SK-N-MC (cell line): Measurements from ENCODE around the gene UBAP1.

GRCh38 chr9:33034819-33035507 is 9.9 kb downstream of the DNAJA1 start:
- RRBS = no CpG with 5 or more reads among the region's 6 CpGs

DNA sequence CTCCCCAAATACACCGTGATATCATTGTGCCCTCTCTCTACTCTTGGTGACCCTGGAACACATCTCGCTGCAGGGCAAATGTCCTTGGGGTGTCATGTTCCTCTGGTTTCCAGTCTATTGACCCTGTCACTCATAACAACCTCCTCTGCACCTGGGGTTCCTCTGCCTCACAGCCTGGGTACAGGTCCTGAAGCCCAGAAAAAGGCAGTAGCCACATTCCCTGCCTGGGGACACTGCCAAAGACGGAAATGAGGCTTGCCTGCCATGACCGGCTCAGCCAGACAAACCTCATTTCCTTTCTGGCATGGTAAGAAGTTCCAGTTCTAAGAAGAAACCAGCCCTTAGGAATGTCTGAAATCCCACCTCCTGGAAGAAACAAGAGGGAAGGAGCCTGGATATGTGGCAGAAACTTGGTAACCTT is 30.5 kb upstream of the SMU1 start:
- RRBS = no CpG with 5 or more reads among the region's 4 CpGs

- RRBS = no CpG with 5 or more reads among the region's 3 CpGs
Observed at GRCh38 chr9:33108612-33108989, 32.1 kb upstream of the SMU1 start.

DNA sequence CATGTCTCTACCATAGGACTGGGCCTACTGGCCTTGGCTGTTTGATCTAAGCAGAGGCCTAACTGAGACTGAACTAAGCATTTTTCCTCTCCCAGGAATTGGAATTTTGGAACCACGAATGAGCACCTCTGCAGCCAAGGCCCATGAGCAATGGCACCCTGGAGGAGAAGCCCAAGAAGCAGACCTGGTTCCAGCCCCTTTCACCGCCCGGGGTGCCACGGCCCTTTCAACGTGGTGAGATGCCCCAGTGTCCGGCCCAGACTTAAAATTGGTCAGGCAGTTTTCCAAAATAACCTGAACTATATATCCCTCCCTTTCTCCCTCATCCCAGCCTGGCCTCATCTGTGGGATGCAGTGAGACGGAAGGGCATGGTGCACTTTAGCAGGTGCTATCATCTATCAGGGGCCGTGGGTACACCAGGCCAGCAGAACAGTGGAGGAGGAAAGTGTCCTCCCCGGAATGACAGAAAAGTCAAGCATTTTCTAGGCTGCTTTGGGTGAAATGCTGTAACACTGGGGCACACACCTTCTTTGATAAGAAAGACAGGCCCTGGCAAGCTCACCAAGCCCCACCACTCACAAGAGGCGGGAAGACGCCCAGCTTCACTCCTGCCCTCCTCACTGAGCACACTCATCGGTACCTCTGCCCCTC is 43.4 kb downstream of the B4GALT1 start:
- RRBS = 98% methylated on average over 4 of the region's 12 CpGs

DNA sequence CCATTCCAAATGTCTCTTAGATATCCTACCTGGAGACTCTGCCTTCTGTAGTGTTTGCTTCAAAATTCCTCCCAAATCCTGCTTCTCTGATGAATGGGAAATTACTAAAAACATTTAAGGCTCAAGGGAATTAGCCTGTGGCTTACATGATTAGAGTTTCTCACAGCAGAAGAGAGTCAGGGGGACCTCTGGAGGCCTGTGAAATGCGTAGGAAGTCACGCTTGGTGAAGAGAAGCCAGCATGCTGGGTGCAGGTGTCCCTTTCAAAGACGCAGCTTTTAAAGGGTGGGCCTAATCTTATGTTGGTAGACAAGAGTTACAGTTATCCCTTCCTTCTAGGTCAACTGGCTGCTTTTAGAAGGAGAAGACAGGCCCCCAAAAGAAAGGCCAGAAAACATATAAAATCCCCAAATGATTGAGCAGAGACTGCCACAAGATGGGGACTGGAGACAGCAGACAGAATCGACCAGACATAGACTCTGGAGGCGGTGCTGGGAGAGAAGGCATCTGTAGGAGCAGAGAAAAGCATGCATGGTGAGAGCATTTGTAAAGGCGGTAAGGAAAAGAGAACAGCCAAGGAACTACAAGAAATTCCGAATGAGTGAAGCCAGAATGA is 42.3 kb downstream of the B4GALT1 start:
- RRBS = no CpG with 5 or more reads among the region's 7 CpGs

DNA sequence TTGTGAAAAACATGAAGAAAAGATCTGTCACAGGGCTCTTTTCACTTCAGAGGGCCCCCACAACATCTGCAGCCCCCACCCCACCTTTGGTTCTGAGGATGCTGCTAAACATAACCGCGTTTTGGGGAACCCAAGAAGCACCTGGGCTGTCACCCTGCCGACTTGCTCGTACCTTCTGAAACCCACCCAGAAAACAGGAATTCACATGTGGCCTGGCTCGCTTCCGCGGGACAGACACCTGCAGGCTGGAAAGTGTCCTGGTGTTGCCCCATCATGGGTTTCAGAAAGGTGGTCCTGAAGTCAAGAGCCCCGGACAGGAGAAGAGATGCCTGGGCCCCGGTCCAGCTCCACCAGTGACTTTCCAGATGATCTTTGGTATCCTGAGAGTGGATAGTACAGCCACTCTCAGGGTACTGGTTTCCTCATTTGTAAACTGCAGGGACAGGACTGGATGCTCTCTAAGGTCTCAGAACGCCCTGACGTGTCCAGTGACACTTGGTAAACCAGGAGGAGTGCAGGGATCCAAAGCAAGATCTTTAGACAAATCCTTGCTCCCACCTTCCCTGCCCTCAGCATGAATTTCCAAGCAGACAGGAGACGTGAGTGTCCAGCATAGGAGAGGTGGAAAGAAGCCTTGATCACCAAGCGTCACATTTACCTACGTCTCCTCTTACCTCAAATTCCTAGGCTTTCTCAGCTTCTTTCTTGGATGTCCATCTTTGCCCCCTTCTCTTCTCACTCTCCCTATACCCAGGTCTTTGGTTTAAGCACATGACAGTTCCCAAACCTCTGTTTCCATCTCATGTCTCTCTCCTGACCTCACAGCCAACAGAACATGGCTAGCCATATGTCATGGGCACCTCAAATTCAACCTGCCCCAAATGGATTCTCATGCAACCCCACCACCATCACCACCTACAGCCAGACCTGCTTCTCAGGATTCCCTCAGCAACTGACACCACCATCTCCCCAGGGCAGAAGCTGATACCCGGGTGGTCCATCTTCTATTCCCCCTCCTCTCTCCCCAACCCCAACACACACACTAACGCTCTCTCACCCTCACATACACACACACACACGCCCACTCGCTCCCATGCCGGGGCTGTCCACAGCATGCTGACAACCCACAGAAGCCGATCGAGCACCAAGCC is 28.9 kb downstream of the B4GALT1 start:
- RRBS = 95% methylated on average over 3 of the region's 21 CpGs

DNA sequence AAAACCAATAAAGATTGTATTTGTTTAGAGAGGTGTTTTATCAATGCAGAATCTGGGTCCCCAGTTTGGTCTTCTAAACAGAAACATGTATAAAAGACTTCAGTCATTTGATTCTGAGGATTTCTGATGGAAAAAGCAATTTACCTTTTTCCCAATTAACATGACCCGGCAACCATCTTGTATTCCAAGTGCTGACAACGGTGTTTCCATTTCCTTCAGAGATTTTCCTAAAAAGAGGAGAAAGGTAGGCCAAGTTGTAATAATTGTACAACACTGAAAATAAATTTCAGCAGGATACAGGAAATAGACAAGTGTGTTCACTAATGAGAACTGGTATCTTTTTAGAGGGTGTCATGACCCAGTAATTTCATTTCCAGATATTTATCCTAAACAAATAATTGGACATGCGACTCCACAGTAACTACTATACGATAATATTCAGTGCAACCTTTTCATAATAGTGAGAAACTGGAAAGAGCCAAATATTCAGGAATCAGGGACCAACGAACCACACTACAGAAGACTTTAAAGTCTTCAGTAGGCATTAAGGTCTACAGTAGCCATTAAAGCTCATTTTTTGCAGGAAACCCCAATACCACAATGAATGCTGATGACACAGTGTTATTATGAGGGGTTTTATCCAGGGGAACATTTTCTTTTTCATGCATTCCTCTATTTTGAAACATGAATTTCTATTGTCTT is 3.4 kb downstream of the BAG1 start:
- RRBS = no CpG with 5 or more reads among the region's 5 CpGs

DNA sequence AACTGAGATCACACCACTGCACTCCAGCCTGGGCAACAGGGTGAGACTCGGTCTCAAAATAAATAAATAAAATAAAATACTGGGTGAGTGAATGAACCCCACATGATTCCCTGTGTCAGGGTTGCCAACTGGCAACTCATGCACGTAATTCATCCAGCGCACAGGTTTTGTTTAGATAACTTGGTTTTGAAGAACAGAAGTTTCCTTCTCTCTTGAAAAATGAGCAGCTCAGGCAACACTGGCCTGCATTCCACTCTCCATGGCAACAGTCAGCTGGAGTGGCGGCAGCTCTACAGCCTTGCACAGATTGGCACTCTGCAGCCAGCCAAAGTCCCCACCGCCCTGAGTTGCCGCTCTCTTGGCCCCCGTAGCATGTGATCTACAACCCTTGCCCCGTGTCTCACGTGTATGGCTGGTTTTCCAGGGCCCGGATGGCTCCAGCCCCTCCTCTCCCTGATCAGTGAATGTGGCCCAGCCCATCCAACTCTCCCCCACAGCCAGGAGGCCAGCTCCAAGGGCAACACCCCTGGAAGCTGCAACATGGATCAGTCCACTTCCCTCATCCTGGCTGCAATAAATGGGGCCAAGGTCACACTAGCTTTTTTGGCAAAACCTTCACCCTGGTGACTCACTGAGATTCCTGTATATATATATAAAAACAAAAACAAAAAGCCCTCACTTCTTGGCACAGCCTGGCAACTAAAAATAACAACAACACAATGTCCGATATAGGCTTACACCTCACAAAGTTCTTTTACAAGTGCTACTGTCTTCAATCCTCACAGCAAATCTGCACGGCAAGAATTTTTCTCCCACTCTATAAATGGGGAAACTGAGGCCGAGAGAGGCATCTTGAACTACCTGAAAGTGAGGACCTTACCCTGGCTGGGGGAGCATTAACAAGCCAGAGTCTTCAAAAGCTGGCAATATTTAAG is 11.0 kb downstream of the AQP7 start:
- RRBS = no CpG with 5 or more reads among the region's 13 CpGs

DNA sequence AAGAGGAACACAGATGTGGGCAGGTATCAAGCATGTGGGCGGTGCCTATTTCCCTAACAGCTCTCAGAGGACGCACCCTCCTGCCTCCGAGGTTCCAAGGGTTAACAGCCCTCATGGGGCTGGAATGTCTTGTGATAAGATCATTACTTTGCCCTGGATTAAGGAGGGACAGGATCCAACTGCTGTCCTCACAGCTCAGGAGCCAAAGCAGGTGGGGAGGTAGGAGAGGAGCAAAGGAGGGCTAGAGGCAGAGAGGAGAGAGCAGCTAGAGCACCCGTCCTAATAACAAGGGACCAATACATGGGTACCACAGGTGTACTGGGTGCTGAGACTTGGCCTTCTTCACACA is 9.9 kb downstream of the AQP7 start:
- RRBS = no CpG with 5 or more reads among the region's 4 CpGs

DNA sequence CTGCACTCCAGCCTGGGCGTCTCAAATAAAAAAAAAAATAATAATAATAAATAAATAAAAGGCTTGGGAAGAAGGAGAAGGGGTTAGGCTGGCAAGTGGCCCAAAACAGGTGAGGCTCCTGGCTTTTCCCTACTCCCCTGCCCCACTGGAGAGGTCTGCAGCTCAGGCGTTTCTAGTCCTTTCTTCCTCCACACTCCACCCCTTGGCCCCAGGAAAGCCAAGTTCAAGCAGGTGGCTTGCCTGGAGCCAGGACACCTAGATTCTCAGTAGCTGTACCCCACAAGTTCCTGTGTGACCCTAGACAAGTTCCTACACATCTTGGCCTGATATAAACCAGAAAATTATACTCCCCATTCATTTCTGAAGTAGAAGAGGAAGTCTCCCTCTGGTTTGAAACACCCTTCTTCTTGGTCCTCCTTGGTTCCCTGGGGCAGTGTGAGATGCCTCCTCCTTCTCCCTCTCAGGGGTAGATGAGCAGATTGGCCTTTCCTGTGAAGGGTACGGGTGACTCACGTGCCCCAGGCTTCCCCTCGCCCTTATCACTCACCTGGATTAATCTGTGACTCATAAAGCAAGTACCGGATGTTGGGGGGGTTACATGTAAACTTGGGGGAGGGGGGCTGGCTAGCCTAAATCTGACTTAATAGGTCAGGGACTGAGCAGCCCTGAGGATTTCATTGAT is 10.9 kb upstream of the AQP3 start:
- RRBS = no CpG with 5 or more reads among the region's 6 CpGs

- RRBS = no CpG with 5 or more reads among the region's 26 CpGs
Observed at GRCh38 chr9:33523367-33523883, 626 bp upstream of the ANKRD18B start.

GRCh38 chr9:33787890-33788466 is 7.4 kb upstream of the PRSS3 start:
- RRBS = no CpG with 5 or more reads among the region's 1 CpG

DNA sequence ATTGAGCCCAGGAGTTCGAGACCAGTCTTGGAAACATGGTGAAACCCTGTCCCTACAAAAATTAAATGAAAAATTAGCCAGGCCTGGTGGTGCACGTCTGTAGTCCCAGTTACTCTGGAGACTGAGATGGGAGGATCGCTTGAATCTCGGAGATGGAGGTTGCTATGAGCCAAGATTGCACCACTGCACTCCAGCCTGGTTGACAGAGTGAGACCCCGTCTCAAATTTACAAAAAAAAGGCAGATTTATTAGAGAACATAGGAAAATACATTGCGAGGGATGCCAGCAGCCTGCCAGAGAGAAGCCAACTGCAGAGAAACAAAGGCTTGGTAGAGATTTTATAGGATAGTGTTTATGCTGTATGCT is 61.4 kb downstream of the UBE2R2 start:
- RRBS = no CpG with 5 or more reads among the region's 6 CpGs

DNA sequence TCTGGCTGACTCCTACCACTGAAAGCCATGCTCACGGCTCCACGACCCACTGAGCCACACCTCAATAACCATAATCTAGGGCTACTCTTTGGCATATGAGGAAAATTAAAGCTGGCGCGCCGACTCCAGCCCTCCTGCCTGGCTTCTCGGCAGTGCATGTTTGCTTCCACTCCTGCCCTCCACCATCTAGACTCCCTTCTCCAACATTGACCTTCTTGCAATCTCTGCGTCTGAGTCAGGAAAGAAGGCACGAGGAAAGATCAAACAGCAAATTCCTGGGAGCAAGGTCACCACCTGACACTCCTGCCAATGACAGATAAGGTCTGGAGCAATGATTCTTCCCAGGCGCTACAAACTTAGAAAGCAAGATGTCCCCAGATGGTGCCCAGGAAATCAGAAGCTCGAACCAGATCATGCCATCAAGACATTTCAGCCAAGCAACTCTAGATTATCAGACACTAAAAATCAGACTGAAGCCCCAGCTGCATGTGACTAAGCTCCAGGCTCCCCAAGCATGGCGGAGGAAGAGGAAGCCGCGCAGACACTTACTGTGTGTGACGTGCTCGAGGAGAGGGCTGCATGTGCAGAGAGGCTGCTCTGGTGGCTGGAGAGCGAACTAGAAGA is 115.2 kb downstream of the UBE2R2 start:
- RRBS = no CpG with 5 or more reads among the region's 16 CpGs

DNA sequence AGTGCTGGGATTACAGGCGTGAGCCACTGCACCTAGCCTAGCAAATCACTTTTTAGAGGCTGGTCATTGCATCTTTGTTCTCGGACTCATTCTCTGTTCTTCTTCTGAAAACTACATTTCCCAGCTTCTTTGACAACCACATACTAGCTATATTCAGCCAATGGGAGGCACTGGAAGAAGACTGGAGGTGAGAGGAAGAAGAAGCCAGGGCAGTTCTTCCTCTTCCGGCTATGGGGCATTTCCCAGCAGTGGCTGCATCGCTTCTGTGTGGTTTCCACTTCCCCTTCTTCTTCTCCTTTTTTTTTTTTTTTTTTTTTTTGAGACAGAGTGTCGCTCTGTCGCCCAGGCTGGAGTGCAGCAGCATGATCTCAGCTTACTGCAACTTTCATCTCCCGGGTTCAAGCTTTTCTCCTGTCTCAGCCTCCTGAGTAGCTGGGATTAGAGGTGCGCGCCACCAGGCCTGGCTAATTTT is 7.1 kb upstream of the UBAP1 start:
- RRBS = no CpG with 5 or more reads among the region's 9 CpGs

- RRBS = 2% methylated on average over 13 of the region's 55 CpGs
Observed at GRCh38 chr9:34178735-34179706, at the start of gene UBAP1. Gene UBAP1, plus strand, starts transcription at chr9:34179043.

DNA sequence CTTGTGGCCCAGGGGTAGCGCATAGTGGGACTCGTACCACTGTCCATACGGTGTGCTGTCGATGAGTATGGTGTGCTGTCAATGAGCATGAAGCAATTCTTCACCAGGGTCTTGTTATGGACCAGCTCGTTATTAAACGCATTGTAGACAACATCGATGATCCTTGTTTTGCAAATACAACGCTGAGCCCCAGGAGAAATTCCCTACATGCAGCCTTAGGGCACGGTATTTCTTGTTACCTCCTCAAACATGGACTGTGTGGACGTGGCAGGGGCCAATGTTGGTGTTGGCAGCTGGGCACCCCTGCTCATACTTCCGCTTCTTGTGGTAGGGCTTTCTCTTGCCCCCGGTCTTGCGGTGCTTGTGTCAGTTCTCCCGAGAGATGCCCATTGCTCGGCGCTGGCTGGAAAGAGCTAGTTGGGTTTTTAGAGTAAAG is 45.4 kb downstream of the UBAP1 start:
- RRBS = no CpG with 5 or more reads among the region's 16 CpGs

GRCh38 chr9:34233624-34234057 is 54.8 kb downstream of the UBAP1 start:
- RRBS = no CpG with 5 or more reads among the region's 1 CpG

- RRBS = no CpG with 5 or more reads among the region's 13 CpGs
Observed at GRCh38 chr9:34241129-34242074, 62.6 kb downstream of the UBAP1 start.